BE2C (cell line): ENCODE measurements around a stretch of chr4.

DNA sequence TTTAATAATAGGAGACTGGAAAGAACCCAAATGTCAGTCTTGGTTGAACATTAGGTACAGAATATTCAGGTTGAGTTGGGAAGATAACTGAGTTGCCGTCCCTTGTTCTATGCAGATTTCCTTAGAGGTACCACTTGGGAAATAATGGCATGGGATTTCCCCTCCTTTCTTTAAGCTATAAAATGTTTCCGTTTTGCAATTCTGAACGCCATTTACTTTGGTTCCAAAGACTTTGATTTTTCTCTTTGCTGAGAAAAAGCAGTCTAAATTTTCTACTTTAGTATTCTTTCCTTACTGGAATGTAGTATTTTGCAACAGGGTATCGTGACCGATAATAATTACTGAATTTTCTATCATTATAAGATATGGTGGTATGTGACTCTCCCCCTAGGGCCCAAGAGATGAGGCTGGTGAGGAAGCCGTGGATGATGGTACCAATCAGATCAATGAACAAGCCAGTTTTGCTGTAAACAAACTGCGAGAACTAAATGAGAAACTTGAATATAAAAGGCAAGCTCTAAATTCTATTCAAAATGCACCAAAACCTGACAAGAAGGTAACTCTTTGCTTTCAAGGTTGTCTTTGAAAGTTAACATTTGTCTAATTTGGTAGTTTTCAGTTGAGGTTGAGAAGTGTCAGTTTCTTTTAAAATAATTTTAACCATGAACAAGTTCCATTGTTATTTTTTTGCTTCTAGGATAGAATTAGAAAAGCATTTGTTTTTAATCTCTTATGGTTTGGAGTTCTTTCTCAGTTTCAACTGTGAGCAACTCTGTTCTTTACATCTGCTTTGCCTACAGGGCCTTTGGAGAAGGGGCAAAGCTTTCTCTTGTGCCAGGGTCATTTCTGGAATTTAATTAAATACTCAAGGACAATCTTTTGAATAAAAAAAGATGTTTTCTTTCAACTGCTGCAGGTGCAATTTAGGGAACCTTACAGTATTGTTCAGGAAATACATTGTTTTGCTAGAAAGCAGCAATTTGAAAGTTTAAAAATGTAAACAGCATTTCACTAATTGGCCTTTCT is 63.2 kb downstream of the LRP2BP start:
- RRBS: no CpG with 5 or more reads among the region's 7 CpGs

- RRBS: no CpG with 5 or more reads among the region's 12 CpGs
Observed at GRCh38 chr4:185399984-185400917, 3.6 kb downstream of the ANKRD37 start.

GRCh38 chr4:185567856-185568200 is 32.5 kb upstream of the PDLIM3 start:
- RRBS: no CpG with 5 or more reads among the region's 5 CpGs

GRCh38 chr4:185588821-185589726 is 53.8 kb upstream of the PDLIM3 start:
- RRBS: no CpG with 5 or more reads among the region's 20 CpGs

DNA sequence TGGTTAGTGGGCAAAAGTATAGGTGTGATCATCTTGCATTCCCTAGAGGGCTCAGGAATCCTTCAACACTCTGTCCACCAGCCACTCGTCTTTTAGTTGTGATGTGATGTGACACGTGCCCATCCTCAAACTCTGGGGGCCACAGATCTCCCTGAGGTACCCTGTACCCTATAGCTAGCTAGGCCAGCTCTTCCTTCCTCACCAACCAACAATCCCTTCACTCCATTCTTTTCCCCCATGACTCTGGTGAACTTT is 83.7 kb upstream of the PDLIM3 start:
- RRBS: no CpG with 5 or more reads among the region's 2 CpGs

- RRBS: no CpG with 5 or more reads among the region's 20 CpGs
Observed at GRCh38 chr4:185709848-185711188, 101.7 kb downstream of the SORBS2 start.

DNA sequence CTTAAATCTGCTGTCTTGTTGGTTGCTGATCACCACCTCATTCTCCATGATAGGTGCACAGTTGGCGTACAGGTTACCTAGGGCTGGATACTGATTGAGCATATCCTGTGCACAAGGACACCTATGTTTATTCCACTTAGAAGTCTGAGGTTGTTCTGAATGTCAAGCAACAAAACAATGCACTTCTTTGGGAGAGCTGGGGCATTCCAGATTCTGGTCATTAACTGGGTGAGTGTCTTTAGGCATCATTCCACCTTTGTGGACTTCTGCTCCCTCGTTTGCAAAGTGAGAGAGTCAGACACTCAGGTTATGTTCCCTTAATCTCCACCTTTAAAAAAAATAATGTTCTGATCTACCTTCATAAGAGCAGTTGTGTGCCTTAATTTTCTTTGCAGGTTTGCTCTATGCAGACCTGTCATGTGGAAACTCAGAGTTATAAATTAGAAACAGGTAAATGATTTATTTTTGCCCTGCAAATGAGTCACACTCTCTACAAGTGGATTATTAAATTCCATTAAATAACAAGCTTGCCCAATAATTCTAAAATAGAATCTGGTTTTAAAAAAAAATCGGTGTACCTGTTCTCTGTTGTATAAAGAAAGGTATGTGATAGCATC is 93.4 kb downstream of the SORBS2 start:
- RRBS: no CpG with 5 or more reads among the region's 3 CpGs

DNA sequence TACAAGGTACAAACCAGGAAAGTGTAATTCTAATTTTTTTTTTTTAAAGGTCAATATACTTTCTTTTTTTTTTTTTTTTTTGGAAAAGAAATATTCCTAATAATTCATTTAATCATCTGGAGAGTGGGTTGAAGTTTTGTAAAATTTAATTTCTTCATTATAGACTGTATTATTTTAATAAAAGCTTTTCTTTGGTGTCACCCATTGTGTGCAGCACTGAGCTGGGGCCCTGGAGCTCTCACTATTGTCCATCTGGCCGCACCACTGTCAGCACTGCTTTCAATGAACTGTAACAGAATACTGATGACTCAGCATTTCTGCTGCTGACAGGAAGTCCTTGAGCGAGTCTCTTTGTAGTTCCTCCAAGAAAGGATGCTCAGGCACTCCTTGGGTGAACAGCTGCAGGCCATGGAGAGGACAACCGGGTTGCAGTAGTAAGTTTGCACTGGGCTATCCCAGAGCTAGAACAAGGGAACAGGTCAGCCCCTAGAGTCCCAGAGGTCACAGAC is 81.7 kb downstream of the SORBS2 start:
- RRBS: no CpG with 5 or more reads among the region's 3 CpGs

DNA sequence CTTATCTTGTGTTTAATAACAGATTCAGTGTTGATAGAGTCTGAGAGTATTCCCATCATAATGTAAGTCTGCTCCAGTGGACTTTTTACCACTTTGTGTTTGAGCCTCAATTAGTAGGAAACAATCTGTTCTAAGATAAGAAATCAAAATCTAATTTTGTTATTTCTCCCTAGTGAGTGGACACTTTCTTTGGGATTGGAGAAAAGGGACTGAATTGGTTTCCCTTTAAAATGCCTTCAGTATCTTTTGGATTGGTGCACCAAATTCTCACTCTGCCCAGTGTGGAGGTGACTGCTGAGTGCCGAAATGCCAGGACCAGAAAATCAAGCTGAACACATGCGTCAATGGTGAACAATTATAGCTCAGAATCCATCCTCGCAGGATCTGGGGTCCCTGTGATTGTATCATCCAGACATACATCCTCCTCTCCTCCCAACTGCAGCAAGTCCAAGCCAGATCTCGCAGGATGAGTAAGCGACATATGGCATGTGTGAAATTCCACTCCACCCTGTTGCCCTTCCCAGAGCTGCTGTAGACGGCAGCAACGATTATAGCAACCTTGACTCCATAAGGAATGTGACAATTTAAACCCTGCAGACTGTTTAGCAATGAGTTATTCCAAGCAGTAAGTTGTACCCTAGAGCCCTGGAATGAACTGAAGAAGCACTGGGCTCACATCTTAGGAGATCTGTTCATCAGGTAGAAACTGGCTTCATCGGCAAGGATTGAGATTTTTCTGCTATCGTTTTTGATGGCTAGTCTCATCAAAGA is 35.3 kb upstream of the SORBS2 start:
- RRBS: no CpG with 5 or more reads among the region's 9 CpGs

GRCh38 chr4:185932075-185932511 is 120.1 kb upstream of the SORBS2 start:
- RRBS: no CpG with 5 or more reads among the region's 5 CpGs

GRCh38 chr4:186069666-186069994 is 674 bp downstream of the TLR3 start:
- RRBS: no CpG with 5 or more reads among the region's 4 CpGs

- RRBS: no CpG with 5 or more reads among the region's 12 CpGs
Observed at GRCh38 chr4:186079206-186079774, 10.3 kb downstream of the TLR3 start.

DNA sequence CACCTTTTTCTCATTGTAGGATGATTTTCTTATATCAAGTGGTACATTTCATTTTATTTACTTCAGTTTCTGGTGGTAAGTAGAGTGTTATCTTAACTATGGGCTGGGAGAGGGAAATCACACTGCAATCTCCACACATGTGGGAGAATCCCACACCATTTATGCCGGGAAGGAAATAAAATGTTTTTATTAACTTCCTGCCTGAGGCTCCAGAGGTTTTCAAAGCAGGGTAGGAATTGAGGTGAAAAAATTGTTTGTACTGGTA is 1.1 kb downstream of the F11 start:
- RRBS: no CpG with 5 or more reads among the region's 1 CpG

- RRBS: no CpG with 5 or more reads among the region's 39 CpGs
Observed at GRCh38 chr4:186500766-186501532, 54.4 kb downstream of the MTNR1A start.

DNA sequence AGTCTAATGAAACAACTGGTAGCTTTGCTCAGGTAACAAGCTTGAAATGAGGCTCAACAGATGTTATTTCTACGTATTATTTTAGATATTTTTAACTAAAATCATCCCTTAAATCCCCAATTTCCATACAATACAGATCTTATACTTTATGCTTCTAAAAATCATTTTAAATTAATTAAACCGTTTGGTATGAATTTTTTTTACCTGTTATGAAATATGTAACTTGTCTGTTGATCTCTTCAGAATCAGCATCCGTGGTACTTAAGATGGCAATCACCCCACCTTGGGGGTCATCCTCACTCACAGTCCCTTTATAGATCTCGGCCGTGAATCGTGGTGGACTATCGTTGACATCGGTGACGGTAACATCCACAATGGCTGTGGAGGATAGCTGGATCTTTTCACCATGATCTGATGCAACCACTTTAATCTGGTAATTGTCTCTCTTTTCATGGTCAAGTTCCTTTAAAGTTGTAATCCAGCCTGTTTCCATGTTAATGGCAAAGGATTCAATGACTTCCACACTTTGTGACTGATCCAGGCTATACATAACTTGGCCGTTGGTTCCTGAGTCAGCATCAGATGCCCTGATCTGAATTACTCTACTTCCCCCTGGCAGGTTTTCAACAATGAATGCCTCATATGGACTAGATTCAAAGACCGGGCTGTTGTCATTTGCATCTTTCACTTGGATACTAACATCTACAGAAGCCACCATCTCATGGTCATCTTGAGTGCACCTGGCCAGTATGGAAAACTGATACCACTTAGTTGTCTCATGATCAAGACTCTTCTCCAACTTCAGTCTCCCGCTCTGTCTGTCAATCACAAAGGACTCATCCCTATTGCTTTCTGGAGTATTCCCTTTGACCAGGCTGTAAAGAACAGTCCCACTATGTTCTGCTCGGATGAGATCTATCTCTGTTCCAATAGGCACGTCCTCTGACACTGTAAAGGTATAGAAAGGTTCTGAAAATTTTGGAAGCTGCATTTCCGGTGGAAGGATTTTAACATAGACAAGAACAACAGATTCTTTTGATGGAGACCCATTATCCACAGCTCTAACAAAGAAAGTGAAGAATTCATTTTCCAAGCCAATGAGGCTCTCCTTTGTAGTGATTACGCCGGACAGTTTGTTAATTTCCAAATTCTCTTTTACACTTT is 62.5 kb upstream of the MTNR1A start:
- RRBS: no CpG with 5 or more reads among the region's 17 CpGs

- RRBS: no CpG with 5 or more reads among the region's 1 CpG
Observed at GRCh38 chr4:186676460-186677026, 47.1 kb downstream of the FAT1 start.

GRCh38 chr4:186724513-186725078 is 940 bp upstream of the FAT1 start:
- RRBS: 6% methylated on average over 24 of the region's 43 CpGs

DNA sequence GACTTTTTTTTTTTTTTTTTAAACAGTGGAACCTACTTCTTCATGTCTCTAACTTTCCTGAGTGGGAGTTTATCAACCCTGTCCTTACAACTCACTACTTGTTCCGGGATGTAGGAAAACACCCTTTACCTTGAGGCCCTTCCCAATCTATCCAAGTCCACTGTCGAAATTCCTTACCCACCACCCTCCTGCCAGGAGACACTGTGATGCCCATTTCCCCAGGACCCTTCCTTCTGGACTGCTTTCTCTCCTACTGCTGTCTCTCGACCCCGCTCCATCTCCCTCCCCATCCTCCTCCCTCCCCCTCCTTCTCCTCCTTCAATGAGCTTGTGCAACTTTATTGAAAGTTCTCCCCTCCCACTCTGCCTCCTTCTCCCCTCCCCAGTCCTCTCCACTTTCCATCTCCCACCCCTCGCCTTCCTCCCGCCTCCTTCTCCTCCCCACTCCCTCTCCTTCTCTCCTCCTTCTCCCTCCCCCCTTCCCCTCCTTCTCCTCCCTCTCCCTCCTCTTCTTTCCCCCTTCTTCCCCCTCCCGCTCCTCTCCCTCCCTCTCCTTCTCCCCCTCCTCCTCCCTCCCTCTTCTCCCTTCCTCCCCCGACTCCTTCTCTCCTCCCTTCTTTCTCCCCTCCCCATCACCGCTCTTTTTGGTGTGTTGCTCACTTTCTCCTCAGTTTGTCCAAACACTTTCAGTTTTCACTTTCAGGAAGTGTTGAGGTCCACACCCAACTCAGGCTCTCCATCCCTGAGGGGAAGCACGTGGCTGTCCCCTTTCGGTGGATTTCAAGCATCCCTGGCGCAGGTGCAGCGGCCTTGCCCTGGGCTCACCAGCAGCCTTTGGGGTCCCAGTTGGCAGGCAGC is 116.7 kb upstream of the FAT1 start:
- RRBS: no CpG with 5 or more reads among the region's 13 CpGs

DNA sequence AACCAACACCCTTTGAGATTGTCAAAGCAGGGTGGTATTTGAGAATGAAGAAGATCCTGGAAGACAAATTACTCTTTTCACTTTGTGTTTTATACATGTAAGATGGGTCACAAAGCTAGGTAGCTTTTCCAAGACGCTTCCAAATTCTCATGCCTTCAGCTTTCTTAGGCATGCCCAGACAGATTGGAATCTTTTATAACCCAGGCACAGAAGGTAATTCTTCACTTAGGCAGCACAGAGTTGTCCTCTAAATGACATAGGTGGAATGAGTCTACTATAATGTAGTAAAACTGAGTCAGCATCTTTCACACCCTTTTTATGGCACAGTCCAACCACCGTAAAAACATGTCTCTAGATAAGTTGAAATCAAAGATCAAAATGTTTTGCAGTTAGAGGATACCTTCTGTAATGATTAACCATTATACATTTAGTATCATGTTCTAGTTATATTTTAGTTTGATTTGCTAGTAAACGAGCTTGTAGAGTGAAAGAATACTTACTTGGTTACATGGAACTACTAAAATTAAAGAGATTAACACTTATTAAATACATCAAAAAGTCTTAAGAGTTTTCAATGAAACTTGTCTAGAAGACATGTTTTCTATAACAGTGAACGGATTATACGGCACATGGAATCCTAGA is 128.4 kb upstream of the FAT1 start:
- RRBS: no CpG with 5 or more reads among the region's 5 CpGs

DNA sequence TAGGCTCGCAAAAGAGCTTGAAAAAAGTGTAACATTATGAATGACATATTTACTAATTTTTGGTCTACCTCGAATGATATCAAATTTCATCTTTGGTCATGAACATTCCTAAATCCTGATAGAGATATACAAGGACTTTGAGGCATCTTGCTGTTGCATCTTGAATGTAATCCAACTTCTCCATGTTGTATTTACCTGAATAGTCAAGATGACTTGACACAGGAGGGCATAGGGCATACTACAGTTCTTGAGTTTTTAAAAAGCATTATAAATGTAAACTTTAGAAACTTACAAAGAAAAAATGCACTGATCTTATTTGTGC is 517.9 kb upstream of the FAT1 start:
- RRBS: no CpG with 5 or more reads among the region's 2 CpGs